Right ventricle myocardium (tissue), 1 donor: ENCODE data around the gene UBAP2.

GRCh38 chr9:33082096-33082603 is 5.7 kb upstream of the SMU1 start:
- PRO-cap, 2 experiments = no peak in any of the 2 experiments

DNA sequence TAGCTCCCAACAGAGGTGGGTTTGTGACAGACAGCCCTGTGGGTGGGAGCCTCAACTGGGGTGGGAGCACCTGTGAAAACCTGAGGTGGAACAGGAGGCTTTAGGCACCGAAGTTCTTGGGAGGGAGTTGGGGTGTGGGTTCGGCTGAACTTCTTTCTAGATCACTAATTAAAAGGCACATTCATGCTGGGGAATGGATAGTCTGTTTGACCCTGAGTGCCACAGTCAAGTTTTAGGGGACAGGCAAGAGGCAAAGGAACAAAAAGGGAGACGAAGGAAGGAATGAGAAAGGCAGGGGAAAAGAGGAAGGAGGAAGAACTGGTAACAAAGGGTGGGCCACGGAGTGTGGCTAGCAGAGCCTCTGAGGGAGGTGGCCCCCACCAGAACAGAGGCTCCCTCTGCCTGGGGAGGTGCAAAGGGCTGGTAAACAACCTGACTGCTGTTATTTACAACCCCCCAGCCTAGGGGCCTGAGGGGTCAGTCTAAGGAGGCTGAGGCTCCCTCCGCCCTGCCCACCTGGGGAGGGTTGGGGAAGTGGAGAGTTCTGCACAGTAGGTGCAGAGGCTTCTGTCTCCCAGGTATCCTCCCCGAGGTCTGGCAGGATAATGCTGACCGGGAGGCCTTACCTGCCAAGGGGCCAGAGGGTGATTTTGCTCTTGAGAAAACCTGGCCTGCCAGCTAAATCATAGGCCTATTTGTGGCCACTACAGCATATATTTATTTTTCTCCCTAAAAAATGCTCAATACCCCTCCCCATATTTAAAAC is 35.5 kb upstream of the SMU1 start:
- PRO-cap, 2 experiments = no peak in any of the 2 experiments

DNA sequence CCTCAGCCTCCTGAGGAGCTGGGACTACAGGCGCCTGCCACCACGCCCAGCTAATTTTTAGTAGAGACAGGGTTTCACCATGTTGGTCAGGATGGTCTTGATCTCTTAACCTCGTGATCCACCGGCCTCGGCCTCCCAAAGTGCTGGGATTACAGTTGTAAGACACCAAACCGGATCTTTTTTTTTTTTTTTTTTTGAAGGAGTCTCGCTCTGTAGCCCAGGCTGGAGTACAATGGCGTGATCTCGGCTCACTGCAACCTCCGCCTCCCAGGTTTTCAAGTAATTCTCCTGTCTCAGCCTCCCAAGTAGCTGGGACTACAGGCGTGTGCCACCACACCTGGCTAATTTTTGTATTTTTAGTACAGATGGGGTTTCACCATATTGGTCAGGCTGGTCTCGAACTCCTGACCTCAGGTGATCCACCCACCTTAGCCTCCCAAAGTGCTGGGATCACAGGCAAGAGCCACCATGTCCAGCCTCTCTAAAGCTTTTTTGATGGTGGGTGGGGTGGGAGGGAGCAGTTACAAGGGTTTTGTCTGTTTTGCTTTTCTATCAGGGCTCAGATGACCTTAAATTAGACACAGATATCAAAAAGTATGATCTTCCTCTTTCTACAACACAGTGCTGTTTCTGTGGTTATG is 40.0 kb upstream of the SMU1 start:
- PRO-cap, 2 experiments = no peak in any of the 2 experiments

DNA sequence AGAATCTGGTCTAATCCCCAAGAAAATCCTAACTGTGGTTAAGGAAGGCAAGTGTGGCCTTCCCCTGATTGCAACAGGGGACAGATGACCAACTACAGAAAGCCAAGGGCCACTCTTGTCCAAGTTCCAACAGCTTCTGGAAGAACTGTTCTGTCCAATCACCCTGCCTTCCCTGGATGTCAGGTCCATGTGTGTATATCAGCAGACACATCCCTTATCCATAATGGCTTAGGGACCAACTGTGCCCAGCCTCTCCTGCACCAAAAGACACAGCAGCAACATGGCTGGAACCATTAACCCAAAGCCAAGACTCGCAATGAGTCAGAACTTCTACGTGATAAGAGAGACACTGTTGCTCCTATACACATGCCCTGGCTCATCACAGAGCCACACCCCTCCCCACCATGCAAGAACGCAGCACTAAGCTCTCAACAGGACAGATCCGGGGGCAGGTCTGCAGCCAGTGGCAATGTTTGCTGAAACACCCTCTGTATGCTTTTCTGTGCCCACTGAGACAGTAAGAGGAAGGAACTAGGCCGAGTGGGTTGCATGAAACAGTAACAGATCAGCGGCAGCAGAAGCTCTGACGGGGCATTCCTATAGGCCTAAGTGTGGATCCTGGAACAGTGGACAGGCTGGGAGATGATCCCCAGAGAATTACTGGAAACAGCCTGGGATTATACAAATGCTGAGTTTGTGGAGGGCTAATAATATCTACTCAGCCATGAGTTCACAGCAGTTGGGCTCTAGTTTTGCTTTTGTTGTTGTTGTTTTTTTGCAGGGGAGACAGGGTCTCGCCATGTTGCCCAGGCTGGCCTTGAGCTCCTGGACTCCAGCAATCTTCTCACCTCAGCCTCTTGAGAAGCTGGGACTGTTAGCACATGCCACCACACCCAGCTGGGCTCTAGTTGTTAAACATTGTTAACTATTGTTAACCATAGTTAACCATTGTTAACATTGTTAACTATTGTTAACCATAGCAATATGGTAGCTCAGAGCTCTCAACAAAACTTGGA is 41.1 kb downstream of the B4GALT1 start:
- PRO-cap, 2 experiments = no peak in any of the 2 experiments

DNA sequence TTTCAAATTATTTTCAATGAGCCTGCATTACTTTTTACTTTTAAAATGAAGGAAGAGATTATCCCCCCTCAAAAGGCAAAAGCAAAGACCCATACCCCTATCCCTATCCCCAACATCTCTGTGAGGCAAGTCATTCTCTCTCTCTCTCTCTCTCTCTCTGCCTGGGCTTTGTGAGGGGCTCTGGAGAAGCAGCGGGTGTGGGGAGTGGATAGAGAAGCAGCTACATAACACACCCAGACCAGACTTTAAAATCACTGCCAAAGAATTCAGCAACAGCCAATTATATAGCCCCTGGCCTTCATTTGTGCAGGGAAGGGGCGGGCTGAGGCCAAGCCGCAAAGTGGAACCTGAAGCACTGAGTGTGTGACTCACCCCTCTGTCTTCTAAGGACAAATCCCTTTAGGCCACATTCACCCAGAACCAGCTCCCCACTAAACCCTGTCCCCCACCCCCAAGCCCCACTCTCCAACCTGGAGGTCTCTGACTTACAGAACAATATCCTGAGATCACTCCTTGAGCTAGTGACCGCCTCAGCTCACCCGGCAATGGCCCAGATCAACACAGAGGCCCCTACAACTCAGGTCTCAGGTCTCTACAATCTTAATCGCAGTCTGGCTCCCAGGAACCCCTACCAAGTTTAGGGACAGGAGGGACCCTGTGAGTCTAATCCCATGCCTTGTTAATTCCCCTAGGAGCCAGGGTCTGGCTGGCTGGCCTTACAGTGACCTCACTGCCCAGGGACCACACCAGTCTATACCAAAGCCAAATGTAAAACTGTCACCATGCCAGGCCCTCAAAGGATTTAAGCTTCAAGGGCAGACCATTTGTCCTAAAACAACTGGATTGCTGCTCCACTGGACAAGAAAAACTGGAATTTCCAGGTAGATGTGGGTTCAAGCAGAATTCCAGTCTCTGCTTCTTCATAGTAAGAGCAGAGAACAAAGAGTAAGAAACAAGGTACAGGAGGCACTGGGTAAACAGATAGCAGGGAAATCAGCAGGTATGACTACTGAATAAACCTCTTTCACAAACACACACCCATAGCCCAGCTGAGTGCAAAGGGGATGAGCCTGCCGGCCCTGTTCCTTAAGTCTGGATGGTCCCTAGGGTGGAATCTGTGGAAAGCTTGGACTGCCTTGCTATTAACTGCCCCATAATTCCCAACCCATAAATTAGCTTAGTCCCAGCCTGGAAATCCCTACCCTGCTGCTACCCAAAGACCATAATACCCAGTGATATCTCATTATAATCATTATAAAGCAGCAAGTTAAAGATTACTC is 5.8 kb downstream of the B4GALT1 start:
- PRO-cap, 2 experiments = peak in 1 of 2 experiments; most common plus-strand start position 386 of the sequence (in 1); most common minus-strand start position 168 of the sequence (in 1)

GRCh38 chr9:33162373-33163475 is 4.4 kb downstream of the B4GALT1 start:
- PRO-cap, 2 experiments = no peak in any of the 2 experiments

DNA sequence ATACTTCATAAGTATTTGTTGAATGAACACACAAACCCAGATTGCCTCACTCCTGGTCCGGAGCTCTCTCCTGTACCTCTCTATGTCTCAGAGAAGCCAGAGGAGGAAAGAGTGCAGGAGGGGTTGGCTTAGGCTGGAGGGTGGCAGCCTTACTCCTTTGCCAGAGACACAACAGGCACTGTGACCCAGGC is 5.0 kb upstream of the SPINK4 start:
- PRO-cap, 2 experiments = no peak in any of the 2 experiments

- PRO-cap, 2 experiments = no peak in any of the 2 experiments
Measured at GRCh38 chr9:33244203-33244620, 4.2 kb downstream of the SPINK4 start.

DNA sequence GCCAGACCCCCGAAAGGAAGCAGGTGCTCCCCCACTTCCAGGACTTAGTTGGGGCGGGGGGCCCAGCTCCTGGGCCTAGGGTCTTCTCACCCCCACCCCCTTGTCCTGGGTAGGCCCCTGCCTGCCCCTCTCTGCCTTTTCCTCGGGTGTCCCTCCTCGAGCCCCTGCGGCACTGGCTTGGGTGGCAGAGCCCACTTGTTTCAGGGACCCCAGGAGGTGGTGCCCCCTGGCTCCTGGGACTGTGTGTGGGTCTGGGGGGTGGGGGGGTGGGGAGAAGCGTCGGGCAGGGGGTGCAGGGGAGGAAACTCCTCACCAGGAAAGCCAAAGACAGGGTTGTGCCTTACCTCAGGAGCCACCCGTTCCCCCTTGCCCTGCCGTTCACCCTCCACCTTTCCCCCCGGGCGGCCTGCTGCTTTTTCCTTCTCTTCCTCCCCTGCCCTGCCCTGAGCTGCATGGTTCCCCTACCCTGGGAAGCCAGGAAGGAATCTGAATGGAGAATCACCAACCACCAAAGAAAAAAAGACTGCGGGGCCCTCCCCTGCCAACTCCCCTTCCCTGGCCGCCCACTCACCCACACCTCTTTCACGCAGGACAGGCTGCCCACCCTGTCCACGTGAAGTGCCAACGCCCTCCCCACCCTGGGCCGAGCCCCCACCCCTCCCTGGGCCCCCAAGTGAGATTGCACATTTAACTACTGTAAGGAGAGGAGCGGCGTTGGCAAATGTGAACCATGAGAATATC is 915 bp upstream of the NFX1 start:
- PRO-cap, 2 experiments = no peak in any of the 2 experiments

- PRO-cap, 2 experiments = no peak in any of the 2 experiments
Measured at GRCh38 chr9:33298356-33298555, 7.9 kb downstream of the NFX1 start.

DNA sequence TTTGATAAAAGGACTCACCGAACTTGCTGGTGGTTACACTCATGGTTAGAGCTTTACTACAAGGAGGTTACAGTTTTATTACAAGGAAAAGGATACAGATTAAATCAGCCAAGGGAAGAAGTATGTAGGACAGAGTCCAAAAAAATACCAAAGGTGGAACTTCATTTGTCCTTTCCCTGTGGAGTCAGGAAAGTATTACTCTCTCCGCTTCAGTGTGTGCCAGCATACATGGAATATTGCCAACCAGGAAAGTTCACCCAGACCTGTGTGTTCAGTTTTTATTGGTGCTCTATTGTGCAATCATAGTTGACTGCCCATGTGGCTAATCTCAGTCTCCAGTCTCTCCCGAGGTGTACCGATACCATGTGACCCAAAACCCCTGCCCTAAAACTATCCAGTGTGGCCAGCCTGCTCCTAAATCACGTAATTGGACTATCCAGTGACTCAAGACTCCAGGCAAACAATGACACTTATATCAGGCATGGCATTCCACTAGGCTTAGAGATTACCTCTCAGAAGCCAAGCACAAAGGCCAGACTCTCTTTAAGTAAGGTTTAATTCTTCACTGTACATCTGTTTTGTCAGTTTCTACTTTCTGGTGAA is 38.8 kb downstream of the NFX1 start:
- PRO-cap, 2 experiments = no peak in any of the 2 experiments

- PRO-cap, 2 experiments = no peak in any of the 2 experiments
Measured at GRCh38 chr9:33445091-33446058, 2.0 kb downstream of the AQP3 start.

- PRO-cap, 2 experiments = no peak in any of the 2 experiments
Measured at GRCh38 chr9:33448120-33448660, 797 bp upstream of the AQP3 start.

DNA sequence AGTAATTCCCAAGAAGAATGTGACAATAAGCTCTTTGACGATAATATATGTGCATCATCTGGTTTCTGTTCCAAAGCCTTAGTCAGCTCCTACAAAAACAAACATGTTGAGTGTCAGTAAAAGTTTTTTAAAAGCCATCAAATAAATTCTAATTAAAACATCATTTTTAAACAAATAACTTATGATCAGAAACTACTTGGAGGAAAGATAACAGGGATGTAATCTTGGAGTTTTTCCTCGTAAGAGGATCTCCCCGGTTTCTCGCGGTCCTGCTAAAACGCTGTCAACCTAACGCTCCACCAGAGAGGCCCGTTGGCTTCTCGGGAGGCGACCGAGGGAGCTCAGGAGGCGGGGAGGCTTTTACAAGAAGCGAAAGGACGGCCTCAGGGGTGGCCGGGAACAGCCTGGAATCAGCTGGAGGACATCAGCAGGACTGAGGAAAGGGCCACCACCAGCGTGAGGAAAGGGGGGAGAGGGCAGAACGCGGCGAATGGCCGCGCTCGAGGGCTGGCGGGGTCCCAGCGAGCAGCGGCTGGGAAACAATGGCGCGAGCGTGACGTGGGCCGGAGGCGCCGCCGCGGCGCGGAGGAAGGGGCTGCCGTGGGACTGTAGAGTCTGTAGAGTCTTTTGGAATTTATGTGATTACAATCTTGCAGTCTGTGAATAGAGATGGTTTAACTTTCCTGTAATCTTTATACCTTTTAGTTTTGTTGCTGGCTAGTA is 13.3 kb upstream of the ANKRD18B start:
- PRO-cap, 2 experiments = peak in 2 of 2 experiments; most common plus-strand start position 302 of the sequence (in 2); most common minus-strand start position 339 of the sequence (in 2)

DNA sequence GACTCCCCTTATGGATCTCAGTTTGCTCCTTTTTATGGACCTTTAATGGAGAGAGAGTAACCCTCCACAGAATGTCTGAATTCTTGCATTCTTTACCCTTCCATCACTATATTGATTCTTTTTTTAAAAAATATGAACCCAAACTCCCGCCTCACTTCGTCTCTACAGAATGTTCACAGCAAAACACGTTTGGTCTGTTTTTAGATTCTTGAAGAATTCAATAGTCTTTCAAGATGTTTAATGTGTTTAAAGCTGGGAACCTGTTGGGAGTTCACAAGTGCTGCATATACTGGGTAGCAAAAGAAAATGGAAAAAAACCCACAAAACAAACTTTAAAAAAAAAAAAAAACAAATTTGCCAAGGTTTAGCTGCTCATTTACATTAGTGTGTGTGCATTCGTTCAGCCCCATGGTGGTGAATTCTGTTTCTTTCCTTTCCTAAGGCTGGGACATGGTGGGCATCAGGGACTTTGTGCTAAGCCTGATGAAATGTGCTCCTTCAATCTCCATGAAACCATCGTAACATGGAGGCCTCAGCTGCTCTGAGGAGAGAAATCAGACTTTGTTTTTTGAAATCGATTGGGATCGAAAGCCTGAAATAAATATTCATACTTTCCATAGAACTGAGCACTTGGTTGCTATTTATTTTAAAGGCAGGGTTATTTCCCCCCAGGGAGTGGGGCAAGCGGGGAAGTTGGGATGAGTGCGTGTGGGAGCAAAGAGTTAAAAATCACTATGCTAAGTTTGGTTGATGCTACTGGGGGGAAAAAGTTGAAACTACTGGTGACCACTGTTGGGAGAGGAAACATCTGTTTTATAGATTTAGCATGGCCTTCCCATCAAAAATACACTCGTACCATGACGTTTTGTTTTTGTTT is 100.6 kb downstream of the UBE2R2 start:
- PRO-cap, 2 experiments = no peak in any of the 2 experiments

DNA sequence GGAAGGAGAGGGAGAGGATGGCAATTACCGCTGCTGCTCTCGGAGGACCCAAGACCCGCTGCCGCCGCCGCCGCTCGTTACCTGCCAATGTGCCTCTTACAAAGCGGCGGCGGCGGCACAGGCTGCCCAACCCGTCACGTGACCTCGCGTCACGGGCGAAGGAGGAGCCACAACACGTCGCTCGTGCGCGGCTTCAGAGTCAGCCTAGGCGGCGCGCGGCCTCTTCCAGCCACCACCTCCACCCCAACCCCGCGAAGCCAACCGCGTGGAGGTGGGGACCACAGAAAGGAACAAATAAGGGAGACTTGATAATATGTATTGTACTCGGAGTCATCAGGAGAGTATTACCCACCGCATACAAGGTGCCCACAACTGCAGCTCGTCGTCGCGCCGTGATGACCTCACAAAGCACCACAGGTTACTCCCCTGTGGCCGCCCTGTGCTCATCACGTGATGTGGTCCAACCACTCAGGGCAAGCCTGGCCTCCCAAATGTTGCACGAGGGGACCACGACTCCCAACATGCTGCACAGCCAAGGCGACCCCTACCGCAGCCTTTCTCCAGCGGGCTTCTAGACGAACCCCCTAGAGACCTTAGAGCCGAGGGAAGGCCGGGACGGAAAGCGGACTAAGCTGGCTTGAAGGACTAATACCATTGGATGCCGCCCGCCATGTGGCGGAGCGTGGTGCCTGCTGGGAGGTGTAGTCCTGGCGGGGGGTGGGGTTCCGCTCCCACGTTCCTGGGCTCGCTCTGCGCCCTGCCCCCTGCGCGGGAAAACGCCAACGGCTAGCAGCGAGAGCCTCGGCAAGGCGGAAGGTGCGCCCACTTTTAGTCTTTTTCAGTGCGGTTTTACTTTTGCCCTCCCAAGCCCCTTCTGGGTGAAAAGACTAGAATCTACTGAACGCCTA is at the start of gene UBAP2:
Gene UBAP2, minus strand, starts transcription at position 91 of the 908 bp plus-strand sequence.
- PRO-cap, 2 experiments = peak in 2 of 2 experiments; most common plus-strand start position 196 of the sequence (in 2); most common minus-strand start position 89 of the sequence (in 1)

DNA sequence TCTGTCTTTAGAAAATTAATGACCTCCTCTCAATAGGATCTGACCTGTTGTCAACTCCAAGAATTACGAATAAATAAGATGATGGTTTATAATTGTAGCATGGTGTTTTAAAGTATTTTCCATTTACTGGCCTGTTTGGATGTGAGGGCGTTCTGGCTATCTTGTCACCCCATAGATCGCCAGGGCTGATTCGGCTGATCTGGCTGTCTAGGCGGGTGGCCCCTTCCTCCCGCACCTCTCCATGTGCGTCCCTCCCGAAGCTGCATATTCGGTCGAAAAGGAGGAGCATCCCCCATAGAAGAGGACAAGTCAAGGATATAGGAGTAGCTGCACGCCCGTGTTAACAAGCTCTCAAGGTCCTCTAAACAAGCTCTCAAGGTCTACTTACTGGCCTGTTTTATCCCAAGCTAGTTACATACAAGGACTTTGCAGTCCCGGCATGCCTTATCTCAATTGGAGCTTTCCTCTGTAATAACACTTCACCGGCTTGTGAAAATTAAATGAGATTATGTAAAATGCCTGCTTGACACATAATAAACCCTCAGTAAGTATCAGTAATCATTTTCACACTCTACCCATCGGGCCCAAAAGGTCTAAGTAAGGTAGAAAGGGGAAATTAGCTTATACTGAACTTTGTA is 1.3 kb upstream of the UBAP2 start:
- PRO-cap, 2 experiments = no peak in any of the 2 experiments

- PRO-cap, 2 experiments = no peak in any of the 2 experiments
Measured at GRCh38 chr9:34251515-34252205, 72.8 kb downstream of the UBAP1 start.

DNA sequence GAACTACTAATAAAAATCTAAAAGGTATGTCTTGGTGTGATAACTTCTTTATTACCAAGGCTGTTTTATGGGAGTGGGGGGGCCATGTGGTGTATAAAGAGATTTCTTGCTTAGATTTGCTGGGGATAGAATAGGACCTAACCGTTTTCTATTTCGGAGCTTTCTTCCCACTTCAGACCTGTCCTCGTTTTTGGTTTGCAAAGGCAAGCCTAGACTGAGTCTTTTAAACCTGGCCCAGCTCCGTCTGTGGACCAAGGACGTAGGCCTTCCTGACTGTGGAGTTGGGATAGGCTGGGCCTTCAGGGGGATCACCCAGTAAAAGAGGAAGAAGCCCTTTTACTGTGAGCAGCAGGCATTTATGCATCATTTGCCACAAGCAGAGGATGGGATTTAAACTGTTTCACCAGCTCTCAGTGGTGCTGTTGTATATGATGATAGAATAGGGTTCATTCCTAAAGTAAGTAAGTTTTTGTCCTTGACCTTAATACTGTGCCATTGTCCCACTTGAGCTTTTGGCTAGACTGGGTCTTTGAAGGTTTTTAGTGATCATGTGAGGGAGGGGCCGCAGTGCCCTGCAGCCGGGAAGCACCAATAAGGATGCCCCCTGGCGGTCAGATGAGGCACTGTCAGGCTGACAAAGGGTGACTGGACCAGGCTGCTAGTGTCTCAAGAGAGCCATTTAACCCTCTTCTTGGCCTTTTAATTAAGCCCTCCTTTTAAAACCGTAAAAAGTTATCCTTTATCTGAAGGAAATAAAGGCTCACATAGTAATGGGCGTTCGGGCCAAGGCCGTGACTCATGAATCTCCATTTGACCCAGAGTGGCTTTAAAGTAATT is 73.9 kb downstream of the UBAP1 start:
- PRO-cap, 2 experiments = no peak in any of the 2 experiments

GRCh38 chr9:34263355-34263633 is 65.8 kb downstream of the KIF24 start:
- PRO-cap, 2 experiments = no peak in any of the 2 experiments